ENCODE measurements around a stretch of chr6.

- PRO-cap, 2 experiments, result no peak in any of the 2 experiments
- RAMPAGE, long total RNA, 5 experiments, result no peak in any of the 5 experiments
These were observed 64.4 kb upstream of the AFDN start for GRCh38 chr6:167762239-167762753.

- PRO-cap, 2 experiments, result peak in 1 of 2 experiments; most common minus-strand start chr6:167778604 (in 1)
- RAMPAGE, long total RNA, 5 experiments, result no peak in any of the 5 experiments
These were observed 48.2 kb upstream of the AFDN start for GRCh38 chr6:167778395-167778953.

DNA sequence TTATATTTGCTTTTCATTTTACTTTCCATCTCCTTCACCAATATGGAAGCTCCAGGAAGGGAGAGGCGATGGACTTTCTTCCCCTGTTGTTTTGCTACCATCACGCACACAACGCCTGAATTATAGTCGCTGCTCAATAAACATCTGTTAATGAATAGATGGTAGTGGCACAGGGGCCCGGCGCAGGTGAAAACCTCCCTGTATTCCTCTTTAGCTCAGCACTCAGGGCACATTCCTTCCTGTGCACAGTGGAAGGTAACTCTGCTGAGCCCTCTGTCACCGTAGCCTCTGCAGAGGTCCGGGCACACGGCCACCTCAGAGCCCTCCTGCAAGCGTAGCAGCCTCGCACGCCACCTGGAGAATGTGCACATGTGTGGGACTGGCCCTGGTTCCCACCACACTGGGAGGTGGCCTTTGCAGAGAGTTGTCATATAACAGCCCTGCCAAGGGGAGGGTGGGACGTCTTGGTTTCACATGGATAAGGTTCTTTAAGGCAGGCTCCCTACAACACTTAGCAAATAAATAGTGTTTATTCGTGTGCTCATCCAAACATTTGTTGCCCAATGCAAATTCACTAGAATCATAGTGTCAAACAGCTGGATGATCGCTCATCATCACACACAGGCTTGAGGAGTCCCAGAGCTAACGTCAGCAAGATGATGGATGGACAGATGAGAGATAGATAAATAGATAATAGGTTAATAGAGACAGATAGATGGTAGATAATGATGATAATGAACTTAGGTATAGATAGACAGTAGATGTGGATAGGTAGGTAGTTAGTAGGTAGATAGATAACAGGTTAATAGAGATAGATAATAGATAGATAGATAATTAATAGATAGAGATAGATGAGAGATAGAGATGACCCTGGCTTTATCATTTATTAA, 32.3 kb upstream of the AFDN start:
- PRO-cap, 2 experiments, result no peak in any of the 2 experiments
- RAMPAGE, long total RNA, 5 experiments, result no peak in any of the 5 experiments

DNA sequence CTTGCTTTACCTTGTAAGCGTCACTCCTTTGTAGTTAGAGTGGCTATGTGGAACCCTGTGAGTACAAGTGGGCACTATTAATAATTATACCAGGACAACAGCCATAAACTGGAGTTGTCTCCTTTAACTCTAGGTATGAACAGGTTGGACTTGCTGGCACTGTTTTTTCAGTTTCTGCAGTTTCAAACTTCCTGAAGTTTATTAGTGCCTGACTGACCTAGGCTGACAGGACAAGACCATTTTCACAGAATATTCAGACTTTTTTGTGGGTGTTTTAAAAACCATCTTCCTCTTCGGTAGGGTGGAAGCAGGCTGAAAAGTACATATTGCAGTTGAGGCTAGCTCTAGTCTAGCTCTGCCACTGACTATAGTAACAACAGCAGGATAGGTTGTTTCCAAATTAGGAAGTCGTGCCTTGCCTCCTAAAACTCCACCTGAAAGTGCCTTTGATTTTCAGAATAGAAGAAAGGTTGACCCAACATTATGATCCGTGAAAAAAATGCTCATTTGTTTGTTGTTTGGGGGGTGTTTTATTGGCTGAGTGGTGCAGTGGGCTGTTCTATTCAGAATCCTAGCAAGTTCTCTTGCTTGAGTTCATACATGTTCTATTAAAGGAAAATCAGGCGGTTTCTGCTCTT, 6.3 kb downstream of the AFDN start:
- PRO-cap, 2 experiments, result peak in 2 of 2 experiments; most common plus-strand start position 201 of the sequence (in 2); most common minus-strand start position 137 of the sequence (in 2)
- RAMPAGE, long total RNA, 5 experiments, result no peak in any of the 5 experiments

DNA sequence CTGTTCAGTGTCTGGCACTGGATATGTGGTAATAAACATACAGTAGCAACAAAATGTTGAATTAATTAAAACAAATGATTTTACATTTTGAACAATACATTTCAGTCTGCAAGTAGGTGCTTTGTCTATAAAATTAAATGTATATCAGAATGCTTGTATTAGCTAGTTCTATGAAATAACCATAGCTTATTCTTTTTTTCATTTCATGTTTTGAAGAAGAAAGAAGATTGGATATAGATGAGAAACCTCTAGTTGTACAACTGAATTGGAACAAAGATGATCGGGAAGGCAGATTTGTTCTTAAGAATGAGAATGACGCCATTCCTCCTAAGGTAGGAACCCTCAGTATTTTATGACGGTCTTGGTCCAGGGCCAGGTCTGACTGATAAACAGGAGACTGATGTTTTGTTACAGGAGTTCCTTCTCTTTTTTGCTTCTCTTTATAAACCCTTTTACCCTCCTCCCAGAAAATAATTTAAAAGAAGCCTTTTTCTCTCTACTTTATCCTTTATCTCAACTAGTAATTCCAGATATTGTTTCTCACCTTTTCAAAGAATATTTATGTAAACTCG, 43.5 kb downstream of the AFDN start:
- PRO-cap, 2 experiments, result no peak in any of the 2 experiments
- RAMPAGE, long total RNA, 5 experiments, result no peak in any of the 5 experiments

DNA sequence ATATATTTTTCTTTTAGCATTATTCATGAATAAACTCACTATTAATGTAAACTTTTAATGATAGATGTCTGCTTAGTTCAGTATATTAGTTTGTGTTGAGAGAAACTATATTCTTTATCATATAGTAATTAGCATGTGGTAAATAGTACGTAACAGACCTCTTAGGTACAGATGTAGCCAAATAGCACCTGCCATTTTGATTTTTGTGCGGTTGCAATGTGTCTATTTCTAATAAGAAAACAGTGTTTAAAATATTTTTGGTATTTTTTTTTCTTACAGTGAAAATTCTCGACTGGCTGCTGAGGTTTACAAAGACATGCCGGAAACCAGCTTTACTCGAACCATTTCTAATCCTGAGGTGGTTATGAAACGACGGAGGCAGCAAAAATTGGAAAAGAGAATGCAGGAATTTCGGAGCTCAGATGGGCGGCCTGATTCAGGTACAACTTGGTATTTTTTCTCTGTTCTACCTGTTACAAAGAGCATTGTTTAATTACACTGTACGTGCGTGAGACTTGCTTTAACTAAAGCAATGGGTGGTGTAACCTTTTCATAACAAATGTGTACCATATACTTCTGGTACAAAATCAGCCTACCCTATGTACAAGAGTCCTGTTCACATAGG, 48.5 kb downstream of the AFDN start:
- PRO-cap, 2 experiments, result no peak in any of the 2 experiments
- RAMPAGE, long total RNA, 5 experiments, result no peak in any of the 5 experiments

GRCh38 chr6:167881182-167882489, 54.9 kb downstream of the AFDN start:
- PRO-cap, 2 experiments, result no peak in any of the 2 experiments
- RAMPAGE, long total RNA, 5 experiments, result no peak in any of the 5 experiments

- PRO-cap, 2 experiments, result peak in 1 of 2 experiments; most common plus-strand start chr6:167966014 (in 1)
- RAMPAGE, long total RNA, 5 experiments, result no peak in any of the 5 experiments
These were observed 31.9 kb upstream of the KIF25 start for GRCh38 chr6:167965291-167966158.

DNA sequence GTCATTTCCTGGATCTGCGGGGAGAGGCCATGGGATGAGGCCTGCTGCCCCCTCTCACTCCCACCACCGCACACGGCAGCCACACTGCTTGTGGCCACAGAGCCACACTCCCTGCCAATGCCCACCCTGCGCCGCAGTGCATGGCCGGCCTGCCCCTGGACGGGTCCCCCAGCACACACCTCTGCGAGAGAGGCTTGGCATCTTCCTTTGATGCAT, 21.8 kb downstream of the FRMD1 start:
- PRO-cap, 2 experiments, result no peak in any of the 2 experiments
- RAMPAGE, long total RNA, 5 experiments, result no peak in any of the 5 experiments

DNA sequence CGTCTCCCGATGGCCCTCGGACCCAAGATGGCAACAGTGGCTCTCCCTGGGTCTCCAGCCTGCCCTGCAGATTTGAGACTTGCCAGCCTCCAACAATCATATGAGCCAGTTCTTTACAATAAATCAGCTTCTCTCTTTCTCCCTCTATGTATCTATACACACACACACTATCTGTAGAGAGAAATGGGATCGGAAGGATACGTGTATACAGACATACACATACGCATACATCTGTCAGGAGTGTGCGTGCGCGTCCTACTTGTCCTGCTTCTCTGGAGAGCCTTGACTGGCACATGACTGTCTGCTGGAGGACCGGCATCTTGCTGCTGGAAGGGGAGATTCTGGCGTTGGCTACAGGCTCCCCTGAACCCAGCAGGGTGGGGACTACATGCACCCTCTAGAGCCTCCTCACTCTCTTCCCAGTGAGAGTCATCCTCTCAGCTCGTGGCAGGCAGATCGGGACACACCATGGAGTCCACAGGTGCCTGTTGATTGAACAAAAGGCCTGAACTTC, 8.4 kb downstream of the FRMD1 start:
- PRO-cap, 2 experiments, result peak in 1 of 2 experiments; most common plus-strand start position 238 of the sequence (in 1)
- RAMPAGE, long total RNA, 5 experiments, result no peak in any of the 5 experiments

GRCh38 chr6:168075662-168076167, 3.3 kb downstream of the FRMD1 start:
- PRO-cap, 2 experiments, result no peak in any of the 2 experiments
- RAMPAGE, long total RNA, 5 experiments, result no peak in any of the 5 experiments

GRCh38 chr6:168157537-168158665, 78.9 kb upstream of the FRMD1 start:
- PRO-cap, 2 experiments, result no peak in any of the 2 experiments
- RAMPAGE, long total RNA, 5 experiments, result no peak in any of the 5 experiments

- PRO-cap, 2 experiments, result no peak in any of the 2 experiments
- RAMPAGE, long total RNA, 5 experiments, result no peak in any of the 5 experiments
These were observed 102.9 kb downstream of the DACT2 start for GRCh38 chr6:168216658-168217181.

GRCh38 chr6:168280690-168281398, 38.7 kb downstream of the DACT2 start:
- PRO-cap, 2 experiments, result no peak in any of the 2 experiments
- RAMPAGE, long total RNA, 5 experiments, result no peak in any of the 5 experiments

GRCh38 chr6:168301488-168302292, 17.9 kb downstream of the DACT2 start:
- PRO-cap, 2 experiments, result no peak in any of the 2 experiments
- RAMPAGE, long total RNA, 5 experiments, result no peak in any of the 5 experiments

DNA sequence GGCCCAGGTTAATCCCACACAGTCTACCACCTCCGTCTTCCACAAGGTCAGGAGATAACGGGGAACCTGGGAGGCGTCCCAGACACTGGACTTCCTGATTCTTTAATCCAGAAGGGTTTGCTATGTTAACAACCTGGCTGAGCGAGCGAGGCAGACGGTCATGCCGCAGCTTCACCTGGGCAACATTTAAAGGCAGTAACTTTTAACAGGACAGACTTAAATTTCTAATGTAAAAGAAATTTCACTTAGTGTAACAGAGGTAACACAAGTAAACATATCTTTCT, 1.4 kb downstream of the DACT2 start:
- PRO-cap, 2 experiments, result no peak in any of the 2 experiments
- RAMPAGE, long total RNA, 5 experiments, result no peak in any of the 5 experiments

- PRO-cap, 2 experiments, result no peak in any of the 2 experiments
- RAMPAGE, long total RNA, 5 experiments, result no peak in any of the 5 experiments
These were observed 100.2 kb downstream of the SMOC2 start for GRCh38 chr6:168541238-168541558.

- PRO-cap, 2 experiments, result peak in 2 of 2 experiments; most common plus-strand start chr6:168641696 (in 2); most common minus-strand start chr6:168641617 (in 1)
- RAMPAGE, long total RNA, 5 experiments, result no peak in any of the 5 experiments
These were observed 200.5 kb downstream of the SMOC2 start for GRCh38 chr6:168641425-168641871.

- PRO-cap, 2 experiments, result no peak in any of the 2 experiments
- RAMPAGE, long total RNA, 5 experiments, result no peak in any of the 5 experiments
These were observed 245.3 kb downstream of the SMOC2 start for GRCh38 chr6:168686248-168686745.

DNA sequence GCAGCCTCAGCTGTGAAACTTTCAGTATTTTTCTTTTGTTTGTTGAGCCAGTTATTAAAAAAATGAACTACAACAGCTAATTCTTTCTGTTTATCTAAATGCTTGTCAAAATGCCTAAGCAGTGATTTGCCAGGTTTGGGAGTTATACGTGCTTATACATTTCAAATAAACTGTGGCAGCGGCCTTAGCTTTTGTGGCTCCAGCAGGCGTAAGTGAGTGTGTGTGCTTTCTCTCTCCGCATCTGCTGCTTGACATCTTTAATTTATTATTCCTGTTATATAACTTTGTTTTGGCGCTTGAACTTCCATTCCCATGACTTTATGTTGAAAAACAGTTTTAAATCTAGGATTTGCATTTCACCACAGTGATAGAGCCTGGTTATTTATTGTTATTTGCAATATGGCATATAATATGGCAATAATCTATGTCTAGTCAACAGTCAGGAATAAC, 303.5 kb downstream of the THBS2 start:
- PRO-cap, 2 experiments, result no peak in any of the 2 experiments
- RAMPAGE, long total RNA, 5 experiments, result no peak in any of the 5 experiments

All from thyroid gland (tissue), 7 donors.